ENCODE measurements around the genes SELENOP, HCN1 and EMB.

DNA sequence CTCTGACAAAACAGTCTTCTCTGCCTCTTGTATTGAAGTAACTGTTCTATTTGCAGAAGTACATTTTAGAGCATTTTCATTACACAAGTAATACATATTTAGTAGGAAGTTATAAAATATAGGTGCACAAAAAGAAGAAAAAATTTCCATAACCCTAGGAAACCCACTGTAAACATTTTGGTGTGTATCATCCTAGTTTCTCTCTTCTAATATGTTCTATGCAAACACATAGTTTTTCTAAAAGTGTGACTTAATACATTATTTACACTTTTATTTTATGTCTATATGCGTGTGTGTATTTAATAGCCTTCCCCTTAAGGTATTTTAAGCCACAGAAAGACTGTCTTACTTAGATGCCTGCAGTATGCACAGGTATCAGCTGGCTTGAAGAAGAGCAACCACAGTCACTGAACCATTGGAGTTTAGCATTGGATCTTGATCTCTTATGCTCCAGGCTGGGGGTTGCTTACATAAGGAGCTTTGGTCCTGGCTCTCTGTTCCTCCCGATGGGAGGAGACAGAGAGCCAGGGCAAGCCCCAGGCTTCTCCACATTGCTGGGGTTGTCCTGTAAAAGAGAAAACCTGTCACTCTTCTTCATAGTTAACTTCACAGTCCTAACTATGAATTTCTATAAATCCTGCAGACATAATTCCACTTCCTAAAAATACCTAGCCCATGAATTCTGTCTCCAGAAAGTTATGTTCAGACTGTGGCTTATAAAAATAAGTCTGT is 3.7 kb downstream of the SELENOP start:
- PRO-cap: no peak

- PRO-cap: no peak
Observed at GRCh38 chr5:42811739-42812568, at the start of gene SELENOP. TSS of gene SELENOP (minus strand) at chr5:42811892.

DNA sequence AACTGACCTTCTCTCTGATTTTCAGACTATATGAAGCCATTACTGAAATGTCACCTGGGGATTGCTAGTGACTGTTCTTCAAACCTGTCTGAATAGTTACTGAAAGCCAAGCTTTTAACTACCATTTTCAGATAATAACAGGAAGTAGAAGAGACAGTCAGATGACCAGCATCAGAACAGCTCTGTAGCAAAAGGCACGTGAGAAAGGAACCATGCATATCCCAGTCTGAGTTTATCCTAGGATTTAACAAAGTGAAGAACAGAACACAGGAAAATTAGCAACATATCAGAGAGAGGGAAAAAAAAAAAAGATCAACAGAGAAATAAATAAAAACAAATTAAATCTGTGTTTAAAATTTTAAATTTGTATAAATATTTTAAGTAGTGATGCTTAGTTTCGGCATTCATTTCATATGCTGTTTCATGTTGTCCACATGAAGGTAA is 75.0 kb upstream of the SELENOP start:
- PRO-cap: no peak

- PRO-cap: no peak
Observed at GRCh38 chr5:43000130-43000916, 39.8 kb downstream of the ANXA2R start.

GRCh38 chr5:43037098-43037781 is 2.9 kb downstream of the ANXA2R start:
- PRO-cap: no peak

GRCh38 chr5:43041384-43041642 is 1.2 kb upstream of the ANXA2R start:
- PRO-cap: no peak

- PRO-cap: no peak
Observed at GRCh38 chr5:43231976-43232527, 40.0 kb downstream of the NIM1K start.

GRCh38 chr5:43422197-43422678 is 10.0 kb upstream of the CCL28 start:
- PRO-cap: no peak

GRCh38 chr5:43485326-43485883 is 1.7 kb upstream of the TMEM267 start:
- PRO-cap: no peak

- PRO-cap: no peak
Observed at GRCh38 chr5:43615687-43616300, 12.8 kb downstream of the NNT start.

- PRO-cap: no peak
Observed at GRCh38 chr5:43621363-43622229, 18.6 kb downstream of the NNT start.

GRCh38 chr5:44387940-44389096 is 902 bp downstream of the FGF10 start:
- PRO-cap: no peak

DNA sequence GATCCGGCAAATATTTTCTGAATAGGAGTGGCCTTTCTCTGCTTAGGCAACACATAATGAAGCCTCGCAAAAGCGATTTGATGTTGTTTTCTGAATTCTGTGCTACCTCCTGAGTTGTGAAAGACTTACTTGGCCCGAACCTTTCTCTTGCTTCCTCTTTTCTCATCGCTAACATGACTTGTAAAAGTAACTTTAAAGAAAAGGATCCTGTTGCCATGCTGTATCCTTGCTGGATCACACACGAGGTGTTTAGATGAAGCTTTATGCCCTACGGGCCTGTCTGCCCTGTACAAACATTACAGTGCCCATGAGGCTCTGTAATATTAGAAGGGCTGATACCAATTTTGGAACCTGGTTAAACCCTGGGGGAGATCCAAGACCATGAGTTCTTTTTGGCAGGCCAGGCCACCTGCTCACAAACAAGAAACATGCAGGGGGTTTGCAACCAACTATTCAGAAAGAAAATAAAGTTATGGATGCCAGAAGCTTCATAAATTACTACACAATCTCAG is 149.9 kb upstream of the FGF10 start:
- PRO-cap: no peak

DNA sequence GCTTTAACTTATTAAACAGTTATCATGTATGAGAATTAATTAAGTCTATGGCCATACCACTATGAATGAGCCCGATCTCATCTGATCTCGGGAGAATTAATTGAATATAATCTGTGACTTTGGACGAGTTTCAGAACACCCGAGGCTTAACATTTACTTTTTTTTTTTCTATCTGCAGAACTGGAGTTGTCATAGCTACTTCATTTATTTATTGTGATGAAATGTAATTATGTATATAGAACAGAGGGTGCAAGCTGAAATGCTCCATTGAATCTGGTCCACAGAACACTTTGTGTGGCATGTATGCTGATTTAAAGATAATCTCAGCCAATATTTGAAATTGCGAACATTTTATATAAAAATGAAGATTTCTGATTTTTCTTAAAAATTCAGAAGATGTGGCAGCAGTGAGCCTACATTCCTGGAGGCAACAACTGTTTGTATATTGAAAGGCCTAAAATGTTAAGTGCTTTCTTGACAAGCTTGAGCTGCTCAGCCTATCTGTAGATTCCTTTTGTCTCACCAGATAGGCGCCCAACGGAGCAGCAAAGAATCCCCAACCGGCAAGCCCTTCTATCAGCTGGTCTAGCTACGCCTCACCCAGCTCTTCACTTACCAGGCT is 170.8 kb upstream of the MRPS30 start:
- PRO-cap: no peak

- PRO-cap: no peak
Observed at GRCh38 chr5:45695963-45696768, at the start of gene HCN1. TSS of gene HCN1 (minus strand) at chr5:45696380.

DNA sequence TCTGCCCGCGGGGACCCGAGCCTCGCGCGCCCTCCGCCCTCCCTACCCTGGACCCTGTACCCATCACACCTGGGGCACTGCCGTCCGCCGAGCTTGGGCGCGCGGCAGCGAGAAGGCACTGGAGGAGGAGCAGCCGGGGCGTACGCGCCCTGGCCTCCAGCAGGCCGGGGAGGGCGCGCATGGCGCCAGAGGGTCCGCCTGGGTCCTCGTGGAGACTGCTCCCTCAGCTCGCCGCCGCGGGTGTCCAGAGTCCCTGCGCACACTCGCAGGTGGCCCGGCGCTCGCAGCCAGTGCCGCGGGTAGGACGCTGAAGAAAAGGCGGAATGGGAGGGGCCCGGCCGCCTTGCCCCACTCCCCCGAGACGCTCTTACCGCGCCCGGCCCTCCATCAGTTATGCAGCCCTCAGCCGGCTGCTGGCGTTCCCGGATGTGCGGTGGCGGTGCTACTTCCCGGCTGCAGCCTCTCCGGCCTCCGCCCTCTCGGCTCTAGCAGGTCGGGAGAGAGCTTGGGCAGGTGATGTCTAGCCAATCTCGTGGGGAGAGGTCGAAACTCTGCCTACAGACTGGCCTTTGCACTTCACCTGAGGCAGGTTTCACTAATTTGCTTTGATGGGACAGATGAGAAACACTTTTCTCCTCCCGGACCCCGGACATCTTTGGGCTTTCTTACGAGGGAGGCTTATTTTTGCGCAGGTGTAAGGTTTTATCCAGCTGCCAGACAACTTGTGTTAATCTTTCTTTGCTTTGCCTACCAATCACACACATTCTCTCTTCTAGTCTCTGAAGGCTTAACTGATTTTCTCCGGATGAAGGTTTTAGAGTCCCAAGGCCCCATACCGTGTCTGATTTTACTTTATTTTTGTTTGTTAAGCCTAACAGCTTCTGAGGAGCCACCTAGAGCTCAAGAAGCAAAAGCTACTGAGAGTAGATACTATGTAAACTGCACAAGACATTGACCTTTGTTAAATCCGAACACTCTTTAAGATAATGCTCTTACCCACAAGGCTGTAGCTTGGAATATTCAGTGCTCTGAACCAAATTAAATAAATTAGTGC is at the start of gene EMB:
Gene EMB (minus strand): TSS at position 318 of the 1,054 bp plus-strand sequence.
- PRO-cap: bidirectional peak, plus-strand start at position 474 of the sequence, minus-strand start at position 416 of the sequence

DNA sequence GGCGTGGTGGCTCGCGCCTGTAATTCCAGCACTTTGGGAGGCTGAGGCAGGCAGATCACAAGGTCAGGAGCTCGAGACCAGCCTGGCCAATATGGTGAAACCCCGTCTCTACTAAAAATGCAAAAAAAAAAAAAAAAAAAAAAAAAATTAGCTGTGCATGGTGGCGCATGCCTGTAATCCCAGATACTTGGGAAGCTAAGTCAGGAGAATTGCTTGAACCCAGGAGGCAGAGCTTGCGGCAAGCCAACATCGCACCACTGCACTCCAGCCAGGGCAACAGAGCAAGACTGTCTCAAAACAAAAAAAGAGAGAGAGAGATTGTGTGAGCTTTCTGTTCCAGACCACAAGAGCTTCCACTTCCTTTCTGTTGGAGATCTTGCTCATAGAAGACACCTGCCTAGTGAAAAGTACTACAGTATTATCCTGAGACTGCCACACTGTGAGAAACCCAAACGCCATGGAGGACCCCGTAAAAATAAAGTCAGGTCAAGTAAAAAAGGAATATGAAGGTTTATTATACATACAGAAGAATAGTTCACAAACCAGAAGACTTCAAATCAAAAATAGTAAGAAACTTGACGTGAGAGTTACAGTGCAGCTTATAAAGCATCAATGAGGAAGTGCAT is 4.2 kb upstream of the EMB start:
- PRO-cap: no peak

DNA sequence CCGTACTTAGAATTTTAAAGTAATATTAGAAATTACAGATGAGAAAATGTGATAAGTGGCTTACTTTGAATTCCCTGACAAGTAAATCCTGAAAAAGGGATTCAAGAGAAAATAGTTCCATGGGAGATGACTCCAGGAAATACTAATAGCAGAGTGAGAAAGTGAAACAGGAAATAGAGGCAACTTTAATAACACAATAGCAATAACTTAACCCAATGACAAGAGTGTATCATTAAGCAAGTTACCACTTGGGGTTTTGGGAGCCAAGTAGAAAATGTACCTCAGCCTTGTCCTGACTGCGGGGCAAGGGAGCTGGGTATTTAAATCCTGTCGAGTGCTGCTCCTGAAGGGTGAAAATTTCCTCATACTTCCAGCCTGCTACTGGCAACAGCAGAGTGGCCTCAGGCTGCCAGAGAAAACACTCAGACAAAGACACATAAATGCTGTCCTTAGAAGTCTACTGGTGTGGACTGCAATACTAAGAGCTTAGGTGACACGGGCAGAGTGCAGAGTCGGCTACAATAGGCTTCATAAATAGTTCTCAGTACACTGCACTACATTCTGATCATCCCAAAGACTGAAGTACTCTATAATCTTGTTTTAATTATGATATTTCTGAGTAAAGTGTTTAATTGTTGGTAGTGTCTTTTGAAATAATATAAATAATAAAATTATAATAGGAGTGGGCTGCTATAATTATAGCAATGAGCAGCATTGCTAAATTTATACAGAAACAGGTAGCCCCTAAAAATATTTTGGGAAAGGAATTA is 112.5 kb upstream of the EMB start:
- PRO-cap: no peak

DNA sequence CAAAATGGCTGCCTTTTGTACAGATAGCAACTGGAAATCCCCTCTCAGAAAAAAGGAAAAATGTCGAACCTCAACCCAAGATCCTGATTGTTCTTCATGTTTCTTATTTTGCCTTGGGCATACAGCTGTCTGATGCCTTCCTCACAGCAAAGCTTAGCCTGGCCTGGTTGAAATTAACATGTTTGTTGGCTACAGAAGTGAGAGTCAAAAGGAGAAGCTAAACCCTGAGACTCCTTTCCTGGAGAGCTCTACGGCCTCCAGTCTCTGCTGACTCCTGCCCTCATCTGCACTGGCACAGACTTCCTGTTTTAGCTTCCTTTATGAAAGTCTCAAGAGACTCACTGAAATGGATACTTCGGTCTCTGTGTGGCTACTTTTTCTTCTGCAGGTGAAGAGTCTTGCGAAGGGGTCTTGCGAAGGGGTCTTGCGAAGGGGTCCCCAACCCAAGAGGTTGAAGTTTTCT is 186.7 kb downstream of the PARP8 start:
- PRO-cap: no peak

GRCh38 chr5:51226146-51226914 is 156.9 kb upstream of the ISL1 start:
- PRO-cap: no peak

Measured in LUHMES (cell line).